Diencephalon (tissue), 2 donors: ENCODE measurements around the gene G3BP1.

DNA sequence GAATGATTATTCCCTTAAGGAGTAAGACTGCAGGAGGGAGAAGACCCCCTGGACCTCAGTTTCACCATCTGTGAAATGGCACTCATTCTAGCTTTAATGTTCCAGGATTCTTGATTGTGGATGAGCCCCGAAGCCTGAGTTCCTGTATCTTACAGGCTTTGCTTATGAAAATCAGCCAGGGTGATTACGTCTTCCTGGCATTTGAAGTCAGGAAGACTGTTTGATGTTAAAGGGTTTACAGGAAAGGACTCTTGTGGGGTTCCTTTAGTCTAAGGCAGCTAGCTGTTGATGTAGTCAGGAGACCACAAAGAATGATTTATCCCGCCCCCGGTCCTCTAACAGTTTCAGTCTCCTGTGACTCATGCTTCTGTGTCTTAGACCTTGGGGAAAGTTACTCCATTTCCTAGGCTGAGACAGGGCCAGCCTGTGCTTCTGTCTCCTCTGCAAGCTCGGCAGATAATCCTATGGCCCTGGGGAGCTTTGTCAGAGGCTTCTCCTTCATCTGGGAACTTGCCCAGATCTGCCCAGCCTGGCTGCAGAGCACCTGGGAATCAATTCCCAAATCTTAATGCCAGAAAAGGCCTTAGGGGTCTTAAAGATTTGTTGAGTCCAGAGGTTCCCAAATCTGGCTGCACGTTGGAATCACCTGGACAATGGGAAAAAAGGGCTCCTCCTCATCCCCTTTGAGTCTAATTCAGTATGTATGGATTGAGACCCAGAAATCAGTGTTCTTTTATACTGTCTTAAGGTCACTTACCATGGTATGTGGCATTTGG is 11.7 kb downstream of the SMIM3 start:
- RAMPAGE, long total RNA: no peak

GRCh38 chr5:150860359-150860932 is 14.1 kb downstream of the IRGM start:
- RAMPAGE, long total RNA: no peak

GRCh38 chr5:151024083-151024953 is 3.9 kb downstream of the GPX3 start:
- RAMPAGE, long total RNA: no peak

DNA sequence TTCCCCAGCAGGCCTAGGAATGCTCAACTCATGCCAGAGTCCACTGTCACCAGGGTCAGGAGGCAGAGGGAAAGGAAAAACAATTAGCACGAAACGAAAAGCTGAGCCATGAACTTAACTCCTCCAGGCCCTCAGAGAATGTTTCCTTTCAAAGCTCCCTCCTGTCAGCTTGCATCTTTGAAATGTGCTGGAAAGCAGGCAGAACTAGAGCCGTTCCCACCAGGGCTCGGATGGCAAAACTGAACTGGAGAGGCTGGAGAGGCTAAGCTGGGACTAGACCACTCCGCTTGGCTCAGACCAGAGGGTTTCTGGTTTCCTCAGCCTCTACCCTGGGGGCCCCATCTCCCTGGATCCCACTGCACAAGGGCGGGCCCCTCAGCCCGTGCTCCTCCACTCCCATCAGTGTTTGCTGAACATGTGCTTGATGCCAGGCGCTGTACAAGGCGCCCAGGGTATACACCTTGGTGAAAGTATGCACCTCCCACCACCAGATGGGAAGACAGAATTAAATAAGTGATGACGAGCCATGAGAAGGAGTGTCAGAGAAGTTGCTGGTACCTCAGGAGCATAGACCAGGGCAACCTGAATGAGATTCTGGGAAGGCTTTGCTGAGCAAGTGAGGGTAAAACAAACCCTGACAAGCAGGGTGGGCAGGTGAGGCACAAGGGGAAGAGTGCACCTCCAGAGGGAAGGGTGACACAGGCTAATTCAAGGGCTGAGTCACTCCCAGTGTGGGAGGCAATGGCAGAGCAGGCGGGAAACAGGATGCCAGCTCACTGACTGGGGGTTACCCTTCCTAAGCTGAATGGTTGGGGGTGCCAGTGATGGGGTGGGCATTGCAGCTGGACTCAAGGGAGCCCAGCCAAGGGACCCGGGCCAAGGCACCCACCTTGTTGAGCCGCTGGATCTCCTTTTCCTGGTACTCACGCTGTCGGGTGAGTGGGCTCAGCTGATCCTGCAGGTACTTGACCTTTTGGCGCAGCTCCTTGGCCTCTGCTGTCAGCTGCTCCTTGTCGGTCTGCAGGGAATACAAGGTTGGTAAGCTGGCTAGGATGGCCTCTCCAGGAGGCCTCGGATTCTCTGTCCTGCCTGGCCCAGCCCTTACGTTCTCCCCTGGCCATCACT is 18.2 kb downstream of the GPX3 start:
- RAMPAGE, long total RNA: no peak

GRCh38 chr5:151058763-151059300 is 22.0 kb downstream of the TNIP1 start:
- RAMPAGE, long total RNA: no peak

- RAMPAGE, long total RNA: no peak
Measured at GRCh38 chr5:151085267-151086578, 4.9 kb upstream of the TNIP1 start.

GRCh38 chr5:151092717-151093069 is 11.9 kb upstream of the TNIP1 start:
- RAMPAGE, long total RNA: no peak

DNA sequence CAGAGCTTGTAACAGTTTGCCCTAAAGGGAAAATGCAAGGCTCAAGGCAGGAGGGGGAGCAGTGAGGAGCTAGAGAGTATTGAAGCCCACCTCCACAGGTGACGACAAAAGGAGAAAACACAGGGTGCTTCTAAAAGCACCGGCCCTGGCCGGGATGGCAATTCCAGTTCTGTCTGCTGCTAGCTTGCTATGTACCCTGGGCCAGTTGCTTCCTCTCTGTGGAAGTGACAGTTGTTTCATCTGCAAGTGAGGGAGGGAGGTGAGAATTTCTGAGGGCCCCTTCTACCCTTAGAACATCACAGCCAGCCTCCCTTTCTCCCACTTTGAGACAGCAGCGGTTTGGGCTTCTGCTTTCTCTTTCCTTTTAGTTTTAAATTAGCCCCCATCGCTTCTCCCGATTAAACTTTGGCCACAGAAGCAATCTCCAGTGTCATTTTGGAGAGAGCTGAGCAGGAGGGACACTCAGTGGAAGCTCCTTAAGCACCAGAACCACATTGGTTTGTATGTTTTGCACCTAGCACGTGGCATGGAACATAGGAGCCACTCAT is 17.3 kb upstream of the TNIP1 start:
- RAMPAGE, long total RNA: no peak

- RAMPAGE, long total RNA: no peak
Measured at GRCh38 chr5:151106291-151106826, 25.5 kb upstream of the TNIP1 start.

DNA sequence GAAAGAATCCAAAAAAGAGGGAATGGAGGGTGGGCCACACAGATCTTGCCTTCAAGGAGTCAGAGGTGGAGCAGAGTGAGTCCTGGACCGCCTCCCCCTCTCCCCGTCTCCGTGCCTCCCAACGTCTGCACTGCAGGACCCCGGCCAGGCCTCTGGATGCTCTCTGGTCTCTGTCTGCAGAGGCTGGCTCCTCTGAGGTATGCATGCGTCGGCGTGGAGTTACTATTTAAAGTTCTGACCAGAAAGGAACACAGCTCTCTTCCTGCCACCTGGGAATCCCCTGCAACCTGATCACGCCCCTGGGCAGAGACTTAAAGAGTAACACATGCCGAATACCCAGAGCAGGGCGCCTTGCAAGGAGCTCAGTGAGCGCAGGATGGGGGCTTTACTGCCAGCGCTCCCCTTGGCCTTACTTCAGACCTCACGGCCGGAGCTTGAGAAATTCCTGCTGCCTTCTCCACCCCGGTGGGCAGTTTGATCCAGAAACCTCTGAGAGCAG is 16.0 kb downstream of the ANXA6 start:
- RAMPAGE, long total RNA: no peak

DNA sequence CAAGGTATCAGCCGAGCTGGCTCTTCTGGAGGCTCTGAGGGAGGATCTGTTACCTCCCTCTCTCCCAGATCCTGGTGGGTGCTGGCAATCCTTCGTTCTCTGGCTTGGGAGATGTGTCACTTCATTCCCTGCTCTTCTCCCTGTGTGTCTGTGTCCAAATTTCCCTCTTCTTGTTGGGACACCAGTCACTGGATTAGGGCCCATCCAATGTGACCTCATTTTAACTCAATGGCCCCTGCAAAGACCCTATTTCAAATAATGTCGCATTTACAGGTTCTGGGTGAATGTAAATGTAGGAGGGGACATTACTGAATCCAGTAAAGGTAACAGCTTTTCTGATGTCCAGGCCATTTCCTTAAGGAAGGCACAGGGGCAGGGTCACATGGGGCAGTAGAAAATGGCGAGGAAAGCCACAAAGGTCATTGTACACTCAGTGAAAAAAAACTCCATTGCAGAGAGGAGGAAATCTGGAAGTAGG is 6.3 kb downstream of the CCDC69 start:
- RAMPAGE, long total RNA: no peak

DNA sequence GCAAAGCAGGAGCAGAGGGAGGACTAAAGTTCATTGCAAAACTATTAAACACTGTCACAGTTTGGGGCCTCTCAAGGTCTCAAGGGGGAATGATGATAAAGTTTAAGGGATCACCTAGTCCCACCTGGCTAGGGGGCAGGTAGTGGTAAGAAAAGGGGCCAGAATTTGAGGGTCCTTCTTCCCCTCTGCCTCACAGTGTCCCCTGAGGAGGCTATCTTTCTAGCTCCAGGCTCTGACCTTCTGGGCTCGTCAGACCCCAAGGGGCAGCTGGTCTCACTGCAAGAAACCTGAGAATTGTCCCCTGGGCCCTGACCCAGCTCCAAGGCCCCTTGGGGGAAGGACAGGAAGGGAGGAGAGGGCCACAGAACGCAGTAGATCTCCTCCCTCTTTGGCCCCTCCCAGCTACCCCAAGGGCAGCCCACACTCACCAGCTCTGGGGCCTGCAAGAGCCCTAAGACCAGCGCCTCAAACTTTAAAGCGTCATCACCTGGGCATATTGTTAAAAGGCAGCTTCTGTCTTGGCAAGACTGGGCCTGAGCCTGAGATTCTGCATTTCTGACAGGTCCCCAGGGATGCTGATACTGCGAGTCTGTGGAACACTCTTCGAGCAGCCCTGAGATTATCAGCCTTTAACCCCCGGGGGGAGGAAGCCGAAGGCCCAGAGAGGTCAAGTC is 841 bp downstream of the CCDC69 start:
- RAMPAGE, long total RNA: no peak

GRCh38 chr5:151703233-151703783 is 16.6 kb upstream of the SPARC start:
- RAMPAGE, long total RNA: no peak

- RAMPAGE, long total RNA: no peak
Measured at GRCh38 chr5:151770025-151770150, 1.9 kb upstream of the G3BP1 start.

DNA sequence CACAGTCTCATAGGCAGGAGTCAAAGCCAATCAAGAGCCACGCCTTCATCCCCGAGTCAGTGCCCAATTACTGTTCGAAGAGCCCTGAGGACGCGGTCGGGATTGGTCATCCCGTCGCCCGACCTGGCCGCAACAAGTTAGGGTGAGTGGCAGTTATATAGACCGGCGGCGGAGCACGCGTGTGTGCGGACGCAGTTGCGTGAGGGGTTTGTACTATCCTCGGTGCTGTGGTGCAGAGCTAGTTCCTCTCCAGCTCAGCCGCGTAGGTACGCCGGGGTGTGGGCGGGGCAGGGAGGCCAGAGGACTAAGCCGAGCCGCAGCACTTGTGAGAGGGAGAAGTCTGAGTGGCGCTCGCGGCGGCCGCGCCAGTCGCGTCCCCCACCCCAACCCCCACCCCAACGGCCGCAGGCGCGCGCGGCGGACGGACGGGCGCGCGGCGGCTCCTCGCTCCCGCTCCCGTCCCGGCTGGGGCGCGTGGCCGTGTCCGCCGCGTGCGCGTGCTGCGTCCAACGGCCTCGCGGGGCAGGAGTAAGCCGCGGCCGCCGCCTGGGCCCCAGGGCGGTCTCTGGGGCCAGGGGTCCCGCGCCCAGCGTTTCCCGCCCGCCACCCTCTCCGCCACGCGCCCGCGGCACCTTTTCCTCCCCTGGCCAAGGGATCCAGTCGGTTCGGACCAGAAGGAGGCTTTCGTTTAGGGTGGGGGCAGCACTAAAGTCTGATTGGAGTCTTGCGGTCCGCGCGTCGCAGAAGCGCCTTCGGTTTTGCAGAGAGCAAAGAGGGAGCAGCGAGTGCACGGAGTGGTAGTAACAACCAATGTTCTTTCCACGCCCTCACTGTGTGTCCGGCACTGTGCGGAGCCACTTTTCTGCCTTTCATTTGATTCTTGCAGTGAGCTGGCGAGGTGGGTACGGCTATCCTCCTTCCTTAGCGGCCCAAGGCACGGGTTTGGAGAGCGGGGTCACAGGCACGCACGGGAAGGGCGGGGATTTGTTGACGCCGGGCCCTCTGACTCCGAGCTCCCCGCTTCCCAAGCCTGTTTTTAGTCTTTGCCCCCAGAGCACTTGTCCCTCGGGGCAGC is at the start of gene G3BP1:
Gene G3BP1, plus strand, starts transcription at position 184 of the 1,075 bp plus-strand sequence.
- RAMPAGE, long total RNA: no peak

DNA sequence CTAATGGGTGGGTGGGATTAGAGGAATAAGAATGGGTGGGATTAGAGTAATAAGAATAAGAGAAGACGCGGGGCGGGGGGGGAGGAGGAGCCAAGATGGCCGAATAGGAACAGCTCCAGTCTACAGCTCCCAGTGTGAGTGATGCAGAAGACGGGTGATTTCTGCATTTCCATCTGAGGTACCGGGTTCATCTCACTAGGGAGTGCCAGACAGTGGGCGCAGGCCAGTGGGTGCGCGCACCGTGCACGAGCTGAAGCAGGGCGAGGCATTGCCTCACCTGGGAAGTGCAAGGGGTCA is 197.9 kb downstream of the NMUR2 start:
- RAMPAGE, long total RNA: no peak

DNA sequence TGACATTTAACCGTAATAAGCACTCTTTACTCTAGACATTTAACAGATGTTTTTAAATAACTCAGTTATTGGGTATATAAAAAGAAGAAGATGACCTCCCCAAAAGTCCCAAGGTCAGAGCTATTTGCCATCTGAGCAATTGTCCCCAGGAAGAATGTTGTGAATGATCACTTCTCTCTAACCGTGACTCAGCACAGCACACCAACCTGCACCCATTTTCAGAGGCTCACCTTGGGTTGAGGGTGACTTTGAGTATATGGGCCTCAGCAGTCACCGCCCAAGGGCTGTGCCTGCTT is 133.6 kb downstream of the GRIA1 start:
- RAMPAGE, long total RNA: no peak

GRCh38 chr5:153960564-153960933 is 78.2 kb downstream of the FAM114A2 start:
- RAMPAGE, long total RNA: no peak

GRCh38 chr5:154028053-154028547 is 10.6 kb downstream of the FAM114A2 start:
- RAMPAGE, long total RNA: no peak

- RAMPAGE, long total RNA: no peak
Measured at GRCh38 chr5:154053121-154054019, 14.6 kb downstream of the MFAP3 start.